Metanephros (tissue), 2 donors: ENCODE measurements around a stretch of chr9.

DNA sequence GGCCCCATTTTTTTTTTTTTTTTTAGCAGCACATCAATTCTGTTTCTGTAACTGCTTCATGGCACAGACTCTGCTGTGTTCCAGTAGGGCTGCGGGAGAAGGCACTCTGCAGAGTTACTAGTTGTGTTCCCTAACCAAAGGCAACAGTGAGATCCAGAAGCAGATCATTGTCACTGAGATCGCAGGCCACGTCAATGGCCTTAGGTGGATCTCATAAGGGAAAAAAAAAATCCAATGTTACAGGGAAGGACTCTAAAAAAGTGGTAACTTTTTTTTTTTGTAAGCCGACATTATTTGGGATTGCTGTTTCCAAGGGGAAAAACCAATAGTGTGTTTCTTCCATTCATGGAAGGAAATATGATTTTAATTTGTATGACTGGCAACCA is 52.6 kb downstream of the HABP4 start:
- RAMPAGE, long total RNA = no peak

DNA sequence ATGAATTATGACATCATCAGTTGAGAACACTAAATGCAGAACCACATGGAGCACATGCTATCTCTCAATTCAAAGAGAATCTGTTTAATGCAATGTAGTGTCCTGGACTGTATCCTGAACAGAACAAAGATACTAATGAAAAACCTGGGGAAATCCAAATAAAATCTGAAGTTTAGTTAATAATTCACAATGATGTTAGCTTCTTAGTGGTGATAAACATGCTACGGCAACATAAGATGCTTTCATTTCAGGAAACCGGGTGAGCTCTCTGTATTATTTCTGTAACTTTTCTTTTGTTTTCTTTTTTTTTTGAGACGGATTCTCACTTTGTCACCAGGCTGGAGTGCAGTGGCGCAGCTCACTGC is 20.2 kb downstream of the CDC14B start:
- RAMPAGE, long total RNA = no peak

GRCh38 chr9:96892733-96893052 is 36.0 kb upstream of the NUTM2G start:
- RAMPAGE, long total RNA = no peak

- RAMPAGE, long total RNA = no peak
These were observed 219 bp upstream of the NUTM2G start for GRCh38 chr9:96928445-96928802.

GRCh38 chr9:96996715-96997198 is 42.2 kb downstream of the CTSV start:
- RAMPAGE, long total RNA = no peak

DNA sequence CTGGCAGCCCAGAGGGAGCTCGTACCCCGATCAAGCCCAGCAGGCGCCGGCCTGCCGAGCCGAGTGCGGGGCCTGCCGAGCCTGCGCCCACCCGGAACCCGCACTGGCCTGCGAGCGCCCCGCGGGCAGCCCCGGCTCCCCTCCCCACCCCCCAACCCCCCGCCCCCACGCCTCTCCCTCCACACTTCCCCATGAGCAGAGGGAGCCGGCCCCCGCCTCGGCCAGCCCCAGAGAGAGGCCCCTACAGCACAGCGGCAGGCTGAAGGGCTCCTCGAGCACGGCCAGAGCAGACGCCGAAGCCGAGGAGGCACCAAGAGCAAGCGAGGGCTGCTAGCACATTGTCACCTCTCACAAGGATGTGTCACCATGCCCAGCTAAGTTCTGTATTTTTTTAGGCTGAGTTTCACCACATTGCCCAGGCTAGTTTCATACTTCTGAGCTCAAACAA is 36.1 kb upstream of the CCDC180 start:
- RAMPAGE, long total RNA = no peak

DNA sequence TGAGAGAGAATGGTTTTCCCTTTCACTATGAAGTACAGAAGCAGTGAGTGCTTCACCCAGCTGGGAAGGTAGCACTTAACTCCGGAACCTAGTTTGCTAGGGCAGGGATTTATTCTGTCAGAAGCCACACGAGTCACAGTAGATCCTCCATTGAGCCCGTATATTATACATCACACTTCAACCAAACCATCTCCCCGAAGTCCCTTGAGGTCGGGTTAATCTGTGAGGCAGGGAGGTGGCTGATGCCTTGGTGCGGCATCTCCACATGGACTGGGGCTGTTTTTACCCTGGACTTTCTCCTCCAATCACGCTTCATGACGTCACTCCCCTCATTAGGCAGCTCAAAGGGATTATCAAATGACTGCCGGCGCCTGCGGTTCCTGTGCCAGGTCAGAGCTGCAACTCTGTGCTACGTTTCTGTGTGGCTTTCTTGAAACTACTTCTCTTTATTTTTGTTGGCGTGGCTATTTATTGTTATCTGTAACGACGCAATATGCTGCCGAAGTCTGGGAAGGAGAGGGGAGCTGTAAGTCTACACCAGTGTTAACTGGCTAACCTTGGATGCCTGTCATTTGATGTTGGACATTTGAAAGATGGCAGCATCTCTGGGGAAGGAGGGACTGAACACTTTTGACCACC is 53.7 kb downstream of the TMOD1 start:
- RAMPAGE, long total RNA = no peak

DNA sequence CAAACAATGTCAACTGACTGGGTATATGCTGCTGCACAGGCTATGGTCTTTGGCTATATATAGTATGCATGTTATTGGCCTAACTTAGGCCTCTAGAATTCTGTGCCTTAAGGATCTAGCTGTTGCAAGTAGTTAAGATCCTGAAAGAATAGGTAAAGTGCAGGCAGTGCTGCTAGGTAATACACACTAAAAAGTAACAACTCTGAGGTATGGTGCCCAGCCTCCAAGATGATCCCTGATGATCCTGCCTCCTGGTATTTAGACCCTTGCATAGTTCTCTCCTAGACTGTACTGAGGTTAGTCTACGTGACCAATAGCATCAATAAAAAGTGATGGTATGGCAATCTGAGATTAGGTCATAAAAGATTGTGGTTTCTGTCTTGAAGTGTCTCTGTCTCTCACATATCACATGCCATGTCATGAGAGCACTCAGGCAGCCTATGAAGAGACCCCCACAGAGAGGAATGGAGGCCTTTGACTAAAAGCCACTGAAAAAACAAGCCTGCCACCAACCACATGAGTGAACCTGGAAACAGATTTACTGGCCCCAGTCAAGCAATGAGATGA is 9.2 kb downstream of the TSTD2 start:
- RAMPAGE, long total RNA = no peak

GRCh38 chr9:97632183-97633007 is 773 bp downstream of the TSTD2 start:
- RAMPAGE, long total RNA = no peak

DNA sequence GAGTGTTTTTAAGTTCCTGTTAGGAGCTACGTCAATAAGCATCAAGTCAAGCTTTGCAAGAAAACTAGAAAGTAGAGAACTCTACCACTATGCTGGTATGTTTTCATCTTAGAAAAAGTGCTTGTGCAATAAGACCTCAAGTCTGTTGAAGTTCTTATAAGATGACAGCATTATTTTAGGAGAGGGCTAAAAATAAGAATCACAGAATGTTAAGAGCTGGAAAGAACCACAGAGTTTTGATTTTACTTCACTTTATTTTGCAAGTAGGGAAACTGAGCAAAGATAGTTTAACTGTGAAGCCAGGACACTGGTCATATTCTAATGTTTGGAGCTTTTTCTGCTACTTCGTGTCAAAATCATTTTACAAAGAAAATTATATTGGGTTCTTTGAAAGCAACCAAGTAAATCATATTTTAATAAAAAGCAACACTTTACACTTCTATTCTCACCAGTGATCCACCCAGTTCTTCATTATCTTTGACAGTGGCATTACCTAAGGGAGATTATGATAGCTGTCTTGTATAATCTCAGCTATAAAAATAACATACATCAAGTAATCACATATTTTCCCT is 21.1 kb downstream of the XPA start:
- RAMPAGE, long total RNA = no peak

DNA sequence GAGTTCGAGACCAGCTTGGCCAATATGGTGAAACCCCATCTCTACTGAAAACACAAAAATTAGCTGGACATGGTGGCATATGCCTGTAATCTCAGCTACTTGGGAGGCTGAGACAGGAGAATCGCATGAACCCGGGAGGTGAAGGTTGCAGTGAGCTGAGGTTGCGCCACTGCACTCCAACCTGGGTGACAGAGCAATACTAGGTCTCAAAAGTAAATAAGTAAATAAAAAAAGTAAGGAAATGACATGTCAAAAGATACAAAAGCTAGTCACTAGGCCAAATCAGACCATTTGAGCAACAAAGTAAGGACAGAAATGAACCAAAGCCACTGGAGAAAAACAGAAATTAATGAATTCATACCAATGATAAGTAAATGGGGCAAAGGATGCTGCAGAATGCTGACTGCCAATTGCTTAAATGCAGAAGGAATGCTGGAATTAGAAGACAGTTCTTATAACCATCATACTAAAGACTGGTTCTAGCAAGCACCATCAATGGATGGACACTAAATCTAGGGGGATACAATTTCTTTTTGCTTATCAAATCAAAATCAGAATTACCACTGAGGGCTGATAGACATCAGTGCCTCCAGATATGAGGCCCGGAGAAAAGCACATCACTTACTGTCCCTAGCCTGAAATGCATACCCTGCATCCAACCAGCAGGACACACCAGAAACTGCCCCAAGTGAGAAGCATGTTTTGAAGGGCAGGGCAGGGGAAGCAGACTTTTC is 18.8 kb downstream of the XPA start:
- RAMPAGE, long total RNA = no peak

GRCh38 chr9:97760824-97761700 is 63.9 kb upstream of the XPA start:
- RAMPAGE, long total RNA = no peak

DNA sequence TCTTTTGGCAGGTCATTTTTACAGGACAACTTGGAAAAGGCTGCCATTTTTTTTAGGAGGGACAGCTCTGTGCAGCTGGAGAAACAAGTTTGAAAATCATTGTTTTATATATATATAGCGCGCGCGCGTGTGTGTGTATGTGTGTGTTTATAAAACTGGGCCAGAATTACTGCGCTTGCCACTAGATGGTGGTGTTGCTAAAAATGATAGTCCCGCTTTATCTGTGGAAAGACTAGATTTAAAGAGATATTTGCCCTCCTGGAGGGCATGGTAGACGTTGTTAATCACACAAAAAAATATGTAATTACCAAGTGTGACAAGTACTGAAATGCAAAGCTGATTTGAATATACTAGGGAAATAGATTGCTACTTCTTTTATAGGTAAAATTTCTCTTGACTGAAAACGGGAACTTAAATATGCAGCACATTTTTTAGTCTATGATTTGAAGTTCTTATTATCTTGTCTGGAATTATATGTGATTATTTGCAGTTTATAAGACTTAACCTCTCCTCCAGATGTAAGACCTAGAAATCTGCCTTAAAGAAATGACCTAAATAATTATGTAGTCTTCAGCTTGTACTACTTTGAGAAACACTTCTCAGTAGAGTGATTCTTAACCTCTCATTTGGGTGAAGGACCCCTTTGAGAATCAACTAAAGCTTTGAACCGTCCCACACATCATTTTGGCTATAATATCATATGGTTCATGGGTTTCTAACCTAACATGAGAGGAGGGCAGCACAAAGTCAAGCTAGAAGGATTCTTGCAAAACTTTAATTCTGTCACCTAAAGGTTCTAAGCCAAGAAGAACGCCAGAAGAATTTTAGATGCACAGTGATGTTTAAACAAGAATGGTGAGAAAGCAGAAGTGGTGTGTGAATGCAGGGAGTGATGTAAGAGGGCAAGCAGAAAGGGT is 1.7 kb upstream of the TRMO start:
- RAMPAGE, long total RNA = no peak

DNA sequence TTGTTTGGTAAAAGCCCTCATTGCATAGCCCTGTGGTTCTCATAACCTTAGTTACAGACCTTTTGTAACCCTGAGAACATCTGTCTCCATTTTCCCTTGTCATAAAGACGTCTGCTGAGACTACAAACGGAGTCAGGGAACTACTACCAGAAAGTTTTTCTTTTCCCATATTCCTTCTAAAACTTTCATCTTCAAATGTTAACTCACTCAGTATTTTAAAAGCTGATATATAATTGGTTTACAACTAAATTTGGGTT is 1.3 kb upstream of the ANP32B start:
- RAMPAGE, long total RNA = no peak

GRCh38 chr9:97987343-97988071 is 4.4 kb downstream of the ANP32B start:
- RAMPAGE, long total RNA = no peak

GRCh38 chr9:98075224-98075812 is 18.8 kb downstream of the NANS start:
- RAMPAGE, long total RNA = no peak

DNA sequence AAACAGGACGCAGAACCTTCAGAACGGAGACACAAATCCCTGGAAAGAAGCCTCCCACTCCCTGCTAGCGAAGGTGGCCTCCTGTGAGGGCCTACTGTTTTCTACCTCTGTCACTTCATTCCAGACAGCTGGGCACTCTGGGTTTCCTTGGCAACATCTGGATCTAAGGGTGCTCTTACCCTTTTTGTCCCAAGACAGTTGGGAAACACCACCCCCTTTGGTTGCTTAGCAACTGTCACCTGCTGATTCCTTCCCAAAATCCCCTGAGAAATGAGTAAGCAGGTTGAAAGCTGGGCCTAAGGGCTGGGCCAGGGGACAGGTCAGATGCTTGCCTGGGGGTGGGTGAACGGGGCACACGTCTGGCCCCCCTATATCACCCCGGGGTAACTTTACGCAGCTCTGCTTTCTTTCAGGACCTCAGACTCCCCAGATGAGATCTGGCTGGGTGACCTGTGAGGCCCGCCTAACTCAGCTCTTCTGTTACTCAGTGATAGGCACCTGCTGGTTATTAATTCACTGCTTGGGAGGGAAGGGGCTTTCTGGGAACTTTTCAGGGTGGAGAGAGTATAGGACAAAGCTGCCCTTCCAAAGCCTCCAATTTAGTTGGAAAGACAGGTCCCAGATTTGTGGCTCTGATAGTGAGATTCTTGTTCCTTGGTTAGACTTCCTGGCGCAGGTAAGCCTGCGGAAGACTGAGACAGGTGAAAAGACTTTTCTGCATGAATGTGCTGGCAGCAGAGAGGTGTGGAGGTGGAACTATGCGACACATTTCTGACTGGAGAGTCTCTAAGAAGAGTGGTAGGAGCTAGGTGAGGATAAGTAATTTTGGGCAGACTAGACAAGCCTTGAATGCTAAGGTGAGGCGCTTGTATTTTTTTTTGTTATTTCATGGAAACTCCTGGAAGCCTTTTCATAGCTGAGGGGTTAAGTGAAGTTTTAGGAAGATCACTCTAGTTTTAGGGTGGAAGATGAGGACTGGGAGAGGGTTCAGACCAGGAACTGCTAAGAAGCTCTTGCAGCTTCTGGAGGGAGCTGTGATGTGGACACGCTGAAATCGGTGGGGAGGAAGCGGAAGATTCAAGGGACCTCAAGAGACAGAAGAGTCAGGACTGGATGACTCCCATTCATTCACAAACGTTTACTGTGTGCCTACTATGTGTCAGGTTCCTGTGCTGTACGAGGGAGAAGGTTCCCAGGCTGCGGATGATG is 29.8 kb downstream of the NANS start:
- RAMPAGE, long total RNA = no peak

GRCh38 chr9:98118040-98118718 is 843 bp downstream of the TRIM14 start:
- RAMPAGE, long total RNA = no peak

DNA sequence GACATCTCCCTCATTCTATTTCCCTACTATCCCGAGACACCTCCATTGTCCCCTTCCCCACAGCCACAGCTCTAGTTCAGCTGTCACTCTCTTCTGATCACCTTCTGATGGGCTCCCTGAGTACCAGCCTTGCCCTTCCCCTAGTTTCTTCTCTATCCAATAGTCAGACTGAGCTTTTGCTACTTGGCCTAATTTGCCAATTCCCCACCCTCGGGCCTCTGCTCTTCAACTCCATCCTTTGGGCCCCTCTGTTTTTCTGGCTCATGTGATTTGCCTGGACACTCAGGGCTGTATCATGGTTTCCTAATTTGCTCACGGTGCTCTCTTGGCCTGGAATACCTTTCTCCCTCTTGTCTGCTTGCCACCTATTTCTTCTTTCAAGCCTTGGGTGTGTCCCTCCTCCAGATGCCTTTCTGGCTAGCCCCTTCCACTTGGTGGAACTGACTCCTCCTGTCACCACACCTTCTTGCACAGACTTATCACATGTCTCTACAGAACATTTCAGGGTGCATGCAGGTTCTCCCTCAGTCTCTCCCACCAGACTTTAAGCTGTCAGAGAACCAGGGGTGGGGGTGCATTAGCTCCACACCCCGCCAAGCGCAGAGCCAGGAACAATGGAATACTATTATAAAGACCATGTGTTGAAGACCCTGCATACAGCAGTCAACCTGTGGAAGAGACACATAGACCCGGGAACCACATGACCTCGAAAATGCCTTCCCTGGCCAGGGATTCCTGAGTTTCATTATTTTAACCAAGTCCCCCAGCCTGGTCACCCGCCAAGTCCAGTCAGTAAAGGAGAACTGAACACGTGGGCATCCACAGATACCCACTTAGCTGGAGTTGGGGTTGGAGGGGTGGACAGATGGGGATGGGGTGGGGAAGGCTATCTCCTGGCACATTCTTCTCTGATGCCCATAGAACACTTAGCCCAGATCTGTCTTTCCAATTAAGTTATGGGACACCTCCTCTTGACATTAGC is 1.8 kb downstream of the TBC1D2 start:
- RAMPAGE, long total RNA = no peak

- RAMPAGE, long total RNA = no peak
These were observed 42.6 kb downstream of the ANKS6 start for GRCh38 chr9:98753808-98754186.